Calu3 (cell line): ENCODE data around the gene MLPH.

DNA sequence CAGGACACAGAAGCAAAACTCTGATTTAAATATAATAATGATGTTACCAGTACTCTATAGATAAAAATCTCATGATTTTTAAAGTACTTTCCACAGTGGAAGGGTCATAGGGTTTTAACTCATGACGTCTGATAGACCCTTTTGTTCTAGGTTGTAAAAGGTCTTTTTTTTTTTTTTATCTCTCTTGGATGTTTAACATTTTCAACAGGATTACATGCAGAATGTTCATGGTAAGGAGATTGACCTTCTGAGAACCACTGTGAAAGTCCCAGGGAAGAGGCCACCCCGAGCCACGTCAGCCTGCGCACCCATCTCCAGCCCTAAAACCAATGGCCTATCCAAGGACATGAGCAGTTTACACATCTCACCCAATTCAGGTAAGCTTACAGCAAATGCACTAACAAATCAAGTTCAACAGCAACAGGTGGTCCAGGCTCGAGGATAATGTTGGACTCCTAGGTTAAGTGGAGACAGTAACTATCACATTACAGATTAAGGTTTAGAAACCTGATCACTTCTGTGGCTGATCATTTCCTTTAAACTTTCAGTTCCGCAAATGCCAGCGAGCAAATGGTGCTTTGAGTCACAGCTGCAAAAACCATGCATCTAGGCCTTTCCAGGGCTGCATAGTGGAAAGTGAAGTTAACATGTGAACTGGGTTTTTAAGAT lies 259.5 kb downstream of the GBX2 start:
- PRO-cap, result no peak

DNA sequence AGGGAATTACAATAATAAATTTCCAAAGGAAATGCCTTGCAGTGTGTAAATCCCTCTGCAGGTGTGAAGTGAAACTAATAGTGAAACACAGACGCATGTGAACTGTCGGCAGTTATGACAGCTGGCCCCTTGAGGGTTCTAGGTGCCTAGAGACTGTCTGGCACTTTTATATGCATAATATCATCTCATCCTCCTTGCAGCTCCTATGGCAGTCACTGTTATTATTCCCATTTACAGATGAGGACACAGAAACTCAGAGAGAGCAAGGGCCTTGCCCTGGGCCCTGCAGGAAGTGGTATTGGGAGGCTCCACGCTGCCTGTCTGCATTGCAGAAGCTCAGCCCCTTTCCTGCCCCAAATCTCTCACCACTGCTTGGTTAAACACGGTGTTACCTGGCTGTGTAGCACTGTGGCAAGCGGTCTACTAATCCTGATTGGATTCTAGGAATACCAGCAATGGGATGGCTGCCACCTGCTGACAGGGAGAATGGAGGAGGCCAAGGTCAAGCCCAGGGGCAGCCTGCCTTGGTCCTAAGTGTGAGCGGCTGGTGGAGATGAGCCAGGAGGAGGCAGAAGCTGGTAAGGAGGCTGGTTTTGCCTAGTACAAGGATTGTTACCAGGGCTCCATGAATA lies 29.6 kb upstream of the IQCA1 start:
- PRO-cap, result no peak

DNA sequence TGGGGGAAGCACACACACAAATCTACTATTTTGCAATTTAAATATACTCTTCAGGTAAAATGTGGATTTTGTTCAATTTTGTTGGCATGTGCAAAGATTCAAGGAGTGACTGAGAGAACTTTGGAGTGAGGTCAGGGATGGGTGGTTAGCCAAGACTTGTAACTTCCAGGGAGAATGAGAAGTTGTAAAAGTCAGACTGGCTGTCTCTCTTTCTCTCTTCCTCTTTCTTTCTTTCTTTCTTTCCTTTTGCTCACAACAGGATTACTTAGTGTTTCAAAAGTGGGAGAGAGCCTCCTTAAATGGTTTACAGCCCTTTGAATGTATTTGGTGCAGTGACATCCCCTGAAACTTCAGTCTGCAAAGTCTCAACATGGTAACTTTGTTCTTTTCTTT lies 995 bp downstream of the ACKR3 start:
- PRO-cap, result no peak

- PRO-cap, result no peak
These were observed 13.2 kb downstream of the ACKR3 start for GRCh38 chr2:236582895-236583130.

DNA sequence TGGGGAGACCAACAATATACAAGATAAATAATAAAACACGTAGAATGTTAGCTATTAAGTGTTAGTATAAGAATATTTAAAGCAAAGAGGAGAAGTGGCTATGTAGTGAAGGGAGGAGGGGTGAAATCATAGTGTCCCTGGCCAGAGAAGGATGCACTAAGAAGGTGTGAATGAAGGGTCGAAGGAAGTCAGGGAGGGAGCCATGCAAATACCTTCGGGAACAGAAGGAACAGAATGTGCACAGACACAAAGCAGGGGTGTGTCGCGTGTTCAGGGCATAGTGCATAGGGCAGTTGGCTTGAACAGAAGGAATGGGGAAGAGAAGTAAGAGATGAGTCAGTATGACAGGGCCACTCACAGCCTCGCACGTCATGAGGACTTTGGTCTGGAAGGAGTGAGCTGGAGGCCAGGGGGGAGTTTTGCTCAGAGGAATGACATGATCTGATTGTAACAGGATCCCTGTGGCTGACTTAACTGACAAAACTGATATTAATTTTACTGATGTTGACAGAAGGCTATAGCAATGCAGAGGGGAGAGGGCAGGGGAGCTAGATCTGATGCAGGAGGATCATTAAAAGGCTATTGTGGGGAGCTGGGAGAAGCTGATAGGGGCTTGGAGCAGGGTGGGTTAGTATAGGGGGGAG lies 60.6 kb upstream of the COPS8 start:
- PRO-cap, result bidirectional peak, plus-strand start at position 507 of the sequence, minus-strand start at position 193 of the sequence

DNA sequence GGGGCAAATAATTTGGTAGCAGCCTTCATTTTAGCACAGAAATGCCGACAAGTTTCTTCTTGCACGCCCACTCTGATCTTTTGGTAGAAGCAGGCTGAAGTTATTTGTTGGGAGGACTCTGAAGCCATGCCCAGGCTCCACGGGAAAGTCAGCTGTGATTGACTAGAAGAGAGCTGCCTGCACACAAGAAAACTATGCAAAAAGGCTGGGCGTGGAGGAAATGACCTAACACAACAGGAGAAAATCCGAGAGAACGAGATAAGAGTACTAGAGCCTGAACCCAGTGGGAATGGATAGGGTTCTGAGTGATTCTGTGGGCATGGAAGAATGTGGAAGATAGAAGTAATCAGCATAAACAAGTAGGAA lies 12.2 kb upstream of the COPS8 start:
- PRO-cap, result no peak

- PRO-cap, result no peak
These were observed 106.0 kb downstream of the COPS8 start for GRCh38 chr2:237191757-237192000.

- PRO-cap, result no peak
These were observed 135.5 kb downstream of the COL6A3 start for GRCh38 chr2:237278337-237279013.

GRCh38 chr2:237310349-237310655 lies 103.7 kb downstream of the COL6A3 start:
- PRO-cap, result no peak

DNA sequence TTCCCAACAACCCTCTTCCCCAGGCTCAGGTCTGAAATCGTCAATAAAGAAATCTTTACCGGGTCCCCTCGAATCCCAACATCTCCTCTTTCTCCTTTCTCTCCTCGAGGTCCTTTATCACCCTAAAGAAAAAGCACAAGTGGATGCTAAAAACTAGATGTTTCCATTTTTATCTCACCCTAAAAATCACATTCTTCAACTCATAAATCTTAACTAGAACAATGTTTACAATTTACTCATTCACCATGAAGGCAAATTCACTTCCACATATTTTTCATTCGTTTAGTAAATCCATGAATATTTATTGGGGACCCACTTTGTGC lies 55.5 kb downstream of the COL6A3 start:
- PRO-cap, result no peak

- PRO-cap, result no peak
These were observed 50.9 kb downstream of the COL6A3 start for GRCh38 chr2:237363093-237363463.

- PRO-cap, result no peak
These were observed 28.9 kb downstream of the COL6A3 start for GRCh38 chr2:237384903-237385624.

DNA sequence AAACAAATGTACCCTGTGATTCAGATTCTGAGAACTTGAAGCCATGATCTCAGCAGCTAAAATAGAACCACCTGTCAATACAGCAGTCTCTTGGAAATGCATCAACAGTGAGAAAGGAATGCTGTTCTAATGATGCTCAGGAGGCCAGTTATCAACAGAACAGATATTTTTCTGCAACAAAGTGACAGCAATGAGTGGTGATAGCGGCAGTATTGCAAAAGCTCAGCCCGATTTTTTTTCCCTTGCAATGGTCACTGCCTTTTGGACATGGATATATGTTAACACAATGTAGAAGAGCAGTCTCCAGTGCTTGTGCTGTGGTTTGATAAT lies 10.6 kb downstream of the COL6A3 start:
- PRO-cap, result no peak

DNA sequence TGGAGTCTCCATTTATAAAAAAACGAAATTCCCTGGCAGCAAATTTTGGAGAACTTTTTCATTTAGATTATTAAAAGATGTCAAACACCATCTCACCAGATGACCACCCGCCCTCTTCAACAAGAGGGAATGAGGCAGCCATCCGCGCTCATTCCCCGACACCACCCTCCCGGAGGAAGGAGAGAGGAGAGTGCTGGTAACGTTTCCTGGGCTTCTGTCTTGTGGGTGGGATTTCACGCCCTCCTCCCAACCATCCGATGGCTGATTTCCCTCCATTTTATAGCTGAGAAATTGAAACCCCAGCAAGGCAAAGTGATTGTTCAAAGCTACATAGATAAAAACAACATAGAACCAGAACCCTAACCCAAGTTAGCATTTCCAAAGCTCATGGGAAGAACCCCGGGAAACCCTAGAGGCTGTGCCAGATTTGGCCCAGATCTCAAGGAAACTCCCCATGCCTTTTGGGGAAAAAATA lies 8.6 kb downstream of the COL6A3 start:
- PRO-cap, result no peak

DNA sequence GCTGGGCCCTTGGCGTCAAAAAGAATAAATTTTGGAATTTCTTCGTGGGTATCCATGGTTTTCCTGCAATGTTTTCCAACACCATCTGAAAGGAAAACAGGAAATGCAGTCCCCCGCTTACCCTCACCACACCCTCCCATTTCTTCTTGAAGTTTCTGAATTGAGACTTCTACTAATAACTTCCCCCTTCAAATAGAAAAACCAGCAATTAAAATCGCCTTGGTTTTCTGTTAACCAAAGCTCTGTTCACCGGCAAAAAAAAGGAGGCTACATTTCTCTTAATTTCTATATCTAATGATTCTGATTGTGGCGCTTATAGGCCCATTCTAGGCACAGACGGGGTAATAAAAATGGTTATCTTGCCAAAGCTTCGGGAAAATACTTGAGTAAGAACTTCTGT lies 483 bp upstream of the COL6A3 start:
- PRO-cap, result no peak

DNA sequence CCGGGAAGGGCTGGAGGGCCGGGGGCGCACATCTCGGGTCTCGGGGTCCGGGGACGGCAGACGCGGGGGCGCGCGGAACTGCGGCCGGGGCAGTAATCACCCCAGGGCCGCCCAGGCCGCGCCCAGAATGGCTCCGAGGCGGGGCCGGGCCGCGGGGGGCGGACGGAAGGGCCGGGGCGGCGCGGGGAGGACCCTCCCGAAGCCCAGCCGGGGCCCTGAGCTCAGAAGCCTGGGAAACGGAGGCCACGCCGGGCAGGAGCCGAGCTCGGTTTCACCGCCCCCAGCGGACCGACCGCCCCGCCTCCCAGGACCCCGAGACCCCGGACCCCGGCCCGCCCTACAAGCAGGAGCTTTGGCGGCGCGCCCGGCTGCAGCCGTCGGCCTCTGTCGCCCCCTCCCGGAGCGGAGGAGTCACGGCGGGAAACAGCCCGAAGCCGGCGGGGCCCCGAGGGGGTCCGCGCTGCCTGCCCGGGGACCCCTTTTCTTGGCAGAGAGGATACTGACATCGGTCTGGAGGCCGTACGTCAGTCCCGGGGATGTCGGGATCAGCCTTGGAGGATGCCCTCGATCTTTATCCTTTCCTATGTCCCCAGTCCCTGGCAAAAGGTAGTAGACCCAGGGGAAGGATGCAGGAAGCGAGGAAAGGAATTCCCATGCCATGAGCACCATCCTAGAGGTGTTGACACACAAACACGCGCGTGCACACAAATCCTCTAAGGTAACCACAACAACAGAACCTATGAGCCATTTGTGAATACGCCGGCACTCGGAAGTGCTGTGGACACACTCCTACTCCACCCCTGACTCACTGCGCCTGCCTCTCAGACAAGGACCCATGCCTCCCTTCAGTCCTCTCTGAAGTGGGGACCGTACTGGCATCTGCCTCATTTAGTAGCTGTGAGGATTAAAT lies 11.6 kb upstream of the MLPH start:
- PRO-cap, result bidirectional peak, plus-strand start at position 224 of the sequence, minus-strand start at position 129 of the sequence

- PRO-cap, result bidirectional peak, plus-strand start at chr2:237487251, minus-strand start at chr2:237487134; bidirectional peak, plus-strand start at chr2:237487859, minus-strand start at chr2:237487769
These were observed at the start of gene MLPH for GRCh38 chr2:237487007-237488245. MLPH (plus strand) TSS chr2:237487251.

GRCh38 chr2:237498309-237498780 lies 11.3 kb downstream of the MLPH start:
- PRO-cap, result no peak

- PRO-cap, result no peak
These were observed 25.6 kb downstream of the MLPH start for GRCh38 chr2:237512541-237513173.

DNA sequence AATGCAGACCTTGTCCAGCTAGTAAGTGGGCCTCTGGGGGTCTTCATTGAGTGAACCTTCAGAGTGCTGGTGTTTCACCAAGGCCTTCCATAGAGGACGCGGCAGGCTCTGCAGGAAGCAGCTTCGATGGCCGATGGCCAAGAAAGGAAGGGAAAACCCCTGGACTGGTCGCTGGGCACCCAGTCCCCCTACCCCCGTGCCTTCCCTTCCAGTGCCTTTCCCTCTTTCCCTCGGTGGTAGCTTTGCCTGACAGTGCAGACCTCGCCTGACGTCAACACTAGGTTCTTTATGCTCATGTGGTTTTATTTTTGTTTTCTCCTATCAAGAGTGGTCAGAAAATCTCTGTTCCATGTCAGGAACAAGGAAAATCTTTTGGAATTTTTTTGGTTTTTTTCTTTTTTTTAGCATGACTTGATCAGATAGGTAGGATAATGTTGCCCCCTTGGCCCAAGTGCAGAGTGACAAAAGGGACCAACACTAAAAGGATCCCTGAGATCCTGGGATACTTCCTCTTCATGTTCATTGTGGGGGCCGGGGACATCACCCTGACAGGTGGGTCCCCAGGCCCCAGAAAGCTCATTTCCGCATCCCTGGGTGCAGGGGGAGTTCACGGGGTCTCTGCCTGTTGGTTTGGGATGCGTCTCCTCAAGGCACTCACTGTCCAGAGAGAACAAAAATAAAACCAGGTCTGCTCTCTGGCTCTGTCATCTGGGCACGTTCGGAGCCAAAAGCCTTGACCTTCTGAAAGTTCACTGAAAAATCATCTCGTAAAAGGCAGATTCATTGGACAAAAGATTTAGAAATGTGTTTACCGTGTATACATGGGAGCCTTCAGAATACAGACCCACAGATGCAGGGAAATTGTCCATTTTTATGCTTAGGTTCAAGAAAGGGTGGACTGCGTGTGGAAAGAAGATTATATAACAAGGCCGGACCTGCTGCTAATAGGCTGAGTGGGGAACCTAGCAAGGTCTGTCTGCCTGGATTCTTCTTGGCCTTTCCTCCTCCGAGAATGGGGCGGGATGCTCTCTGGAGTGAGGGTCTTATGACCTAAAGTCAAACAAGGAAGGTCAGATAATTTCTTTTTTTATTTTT lies 26.5 kb downstream of the MLPH start:
- PRO-cap, result no peak